Thyroid gland (tissue), 7 donors: Measurements from ENCODE around the gene SLC30A10.

DNA sequence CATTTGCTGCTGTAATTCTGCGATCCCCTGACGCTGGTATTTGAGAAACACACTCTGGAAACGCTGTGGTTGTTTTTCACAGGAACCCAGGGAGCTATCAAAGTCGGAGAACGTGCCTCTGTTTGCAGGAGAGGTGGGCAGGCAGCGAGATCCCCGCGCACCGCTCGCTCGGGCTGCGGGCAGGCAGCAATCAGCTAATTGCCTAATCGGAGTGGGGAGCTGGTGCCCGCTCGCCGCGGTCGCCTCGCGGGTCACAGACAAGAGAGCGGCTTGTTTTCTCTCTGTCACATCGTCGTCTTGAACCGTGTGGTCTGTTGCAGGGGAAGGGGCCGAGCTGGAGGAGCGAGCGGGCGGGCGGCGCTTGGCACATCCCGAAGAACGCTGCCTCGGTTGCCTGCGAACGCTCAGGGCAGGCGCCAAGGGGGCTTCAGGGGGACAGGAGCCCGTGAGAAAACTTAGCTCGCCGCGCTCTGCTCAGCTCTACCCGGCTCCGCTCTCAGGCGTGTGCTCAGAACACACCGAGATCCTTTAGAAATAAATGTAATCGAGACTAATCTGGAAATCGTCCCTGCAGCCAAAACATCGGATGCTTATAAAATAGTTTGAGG is 93.7 kb upstream of the SMYD2 start:
- PRO-cap, 2 experiments, result peak in 1 of 2 experiments; most common plus-strand start position 127 of the sequence (in 1); most common minus-strand start position 299 of the sequence (in 1)
- RAMPAGE, long total RNA, 5 experiments, result no peak in any of the 5 experiments

DNA sequence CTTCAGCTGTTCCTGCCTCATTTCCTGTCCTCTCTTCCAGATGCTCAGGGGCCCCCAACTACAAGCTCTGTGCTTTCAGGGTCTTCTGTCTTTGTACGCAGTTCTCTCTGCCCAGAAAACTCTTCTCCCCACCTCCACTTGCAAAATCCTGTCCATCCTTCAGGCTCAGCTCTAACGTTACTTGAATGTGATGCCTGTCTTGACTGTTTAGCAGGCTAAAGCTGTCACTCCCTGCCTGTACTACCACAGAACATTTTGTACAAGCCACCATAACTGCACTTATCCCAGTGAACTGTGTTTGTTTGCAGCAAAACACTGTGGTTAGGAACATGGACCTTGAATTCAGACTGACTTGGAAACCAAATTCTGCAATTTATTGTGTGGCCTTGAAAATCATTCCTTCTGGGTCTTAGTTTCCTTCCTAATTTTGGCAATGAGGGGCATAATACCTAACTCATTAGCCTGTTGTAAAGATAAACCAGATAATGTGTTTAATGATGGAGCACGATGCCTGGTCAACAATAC is 2.2 kb upstream of the SMYD2 start:
- PRO-cap, 2 experiments, result no peak in any of the 2 experiments
- RAMPAGE, long total RNA, 5 experiments, result no peak in any of the 5 experiments

- PRO-cap, 2 experiments, result no peak in any of the 2 experiments
- RAMPAGE, long total RNA, 5 experiments, result no peak in any of the 5 experiments
Measured at GRCh38 chr1:214517017-214517847, 34.2 kb downstream of the PTPN14 start.

GRCh38 chr1:214550494-214550903 is 903 bp downstream of the PTPN14 start:
- PRO-cap, 2 experiments, result no peak in any of the 2 experiments
- RAMPAGE, long total RNA, 5 experiments, result no peak in any of the 5 experiments

- PRO-cap, 2 experiments, result no peak in any of the 2 experiments
- RAMPAGE, long total RNA, 5 experiments, result no peak in any of the 5 experiments
Measured at GRCh38 chr1:215083793-215084194, 1.3 kb downstream of the KCNK2 start.

DNA sequence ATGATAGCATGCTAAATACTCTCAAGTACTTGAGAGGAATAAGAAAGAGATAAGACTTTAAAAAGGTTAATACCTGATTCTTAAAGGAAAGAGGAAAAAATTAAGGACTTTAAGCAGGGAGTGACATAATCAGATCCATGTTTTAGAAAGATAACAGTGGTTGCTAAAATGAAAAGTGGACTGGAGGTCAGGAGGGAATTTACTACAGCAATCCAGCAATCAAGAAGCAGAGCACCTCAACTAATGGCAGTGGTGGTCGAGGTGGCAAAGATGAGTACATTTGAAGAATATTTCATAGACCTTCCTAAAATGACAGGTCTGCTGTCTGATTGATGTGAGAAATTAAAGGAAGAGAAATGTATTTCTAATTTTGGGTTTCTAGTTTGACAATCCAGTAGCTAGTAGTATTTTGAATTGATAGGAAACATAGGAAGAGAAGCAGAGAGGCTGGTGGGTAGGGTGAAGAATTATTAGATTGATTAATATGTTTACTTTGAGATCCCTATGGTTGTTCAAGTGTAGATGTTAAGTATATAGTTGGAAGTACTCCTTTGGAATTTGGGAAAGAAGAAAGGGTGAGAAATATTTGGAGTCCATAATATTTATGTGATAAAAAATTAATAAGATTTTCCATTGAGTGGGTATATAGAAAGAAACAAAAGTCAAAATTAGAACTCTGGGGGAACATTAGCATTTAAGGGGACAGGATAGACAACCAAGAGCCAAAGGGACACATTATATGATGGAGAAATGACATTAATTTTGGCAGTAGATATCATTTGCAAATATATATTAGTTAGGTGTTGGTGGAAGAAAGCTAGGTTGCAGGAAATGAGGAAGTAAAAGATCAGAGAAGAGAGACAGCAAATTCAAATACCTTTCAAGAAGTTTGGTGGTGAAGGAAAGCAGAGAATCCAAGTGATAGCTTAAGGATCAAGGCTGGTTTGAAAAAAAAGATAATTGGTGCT is 29.0 kb downstream of the KCTD3 start:
- PRO-cap, 2 experiments, result no peak in any of the 2 experiments
- RAMPAGE, long total RNA, 5 experiments, result no peak in any of the 5 experiments

- PRO-cap, 2 experiments, result no peak in any of the 2 experiments
- RAMPAGE, long total RNA, 5 experiments, result no peak in any of the 5 experiments
Measured at GRCh38 chr1:215598484-215599567, 31.7 kb downstream of the KCTD3 start.

DNA sequence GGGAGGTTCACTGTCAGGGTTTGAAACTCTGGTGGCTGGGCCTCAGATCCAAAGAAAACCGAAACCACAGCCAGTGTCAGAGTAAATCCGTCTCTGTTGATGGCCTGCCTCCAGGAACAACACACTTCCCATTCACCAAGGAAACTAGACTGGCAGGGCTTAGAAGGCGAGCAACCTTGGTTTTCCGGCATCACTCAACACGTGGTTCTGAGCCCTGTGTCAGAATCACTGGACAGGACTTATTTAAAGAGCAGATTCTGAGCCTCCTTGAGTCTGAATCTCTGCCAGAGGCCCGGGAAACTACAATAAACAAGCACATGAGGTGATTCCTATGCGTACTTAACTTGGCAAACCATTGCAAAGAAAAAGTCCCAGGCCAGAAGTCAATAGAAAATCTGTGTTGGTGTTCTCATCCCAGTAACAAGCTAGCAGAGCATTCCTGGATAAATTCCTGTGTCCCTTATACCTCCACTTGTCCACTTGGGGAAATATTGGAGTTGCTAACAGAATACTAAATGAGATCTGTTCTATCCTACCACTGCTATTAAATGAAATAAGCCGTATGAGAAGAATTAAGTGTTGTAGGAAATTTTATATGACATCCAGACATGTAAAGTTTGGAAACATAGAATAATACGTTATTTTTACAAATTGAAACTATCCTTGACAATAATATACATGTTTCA is 70.1 kb downstream of the KCTD3 start:
- PRO-cap, 2 experiments, result no peak in any of the 2 experiments
- RAMPAGE, long total RNA, 5 experiments, result no peak in any of the 5 experiments

DNA sequence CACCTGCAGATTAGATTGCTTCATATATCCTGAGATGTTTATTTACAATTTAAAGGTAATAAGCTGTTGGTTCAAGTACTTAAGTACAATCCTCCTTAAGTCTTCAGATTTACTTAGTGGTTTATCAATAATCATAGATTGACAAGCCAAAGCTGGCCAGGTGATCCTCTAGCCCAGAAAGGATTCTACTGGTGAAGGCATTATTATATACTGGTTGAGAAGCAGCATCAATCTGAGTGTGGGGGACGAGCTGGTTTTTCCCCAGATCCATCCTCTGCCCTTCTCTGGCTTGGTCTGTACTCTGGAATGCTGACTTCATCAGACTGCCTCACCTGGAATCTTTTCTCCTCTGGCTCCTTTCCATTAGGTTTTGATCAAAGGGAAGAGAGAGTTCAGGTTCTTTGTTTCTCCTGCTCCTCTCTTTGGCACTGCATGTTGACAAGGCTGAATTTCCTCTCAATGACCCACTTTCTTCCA is 93.9 kb downstream of the KCTD3 start:
- PRO-cap, 2 experiments, result no peak in any of the 2 experiments
- RAMPAGE, long total RNA, 5 experiments, result no peak in any of the 5 experiments

- PRO-cap, 2 experiments, result no peak in any of the 2 experiments
- RAMPAGE, long total RNA, 5 experiments, result no peak in any of the 5 experiments
Measured at GRCh38 chr1:217134538-217135403, 411.5 kb upstream of the ESRRG start.

GRCh38 chr1:217456017-217456706 is 174.7 kb downstream of the GPATCH2 start:
- PRO-cap, 2 experiments, result no peak in any of the 2 experiments
- RAMPAGE, long total RNA, 5 experiments, result no peak in any of the 5 experiments

- PRO-cap, 2 experiments, result no peak in any of the 2 experiments
- RAMPAGE, long total RNA, 5 experiments, result no peak in any of the 5 experiments
Measured at GRCh38 chr1:218156440-218157138, 128.5 kb upstream of the RRP15 start.

- PRO-cap, 2 experiments, result no peak in any of the 2 experiments
- RAMPAGE, long total RNA, 5 experiments, result no peak in any of the 5 experiments
Measured at GRCh38 chr1:218371808-218372279, 26.7 kb downstream of the TGFB2 start.

- PRO-cap, 2 experiments, result no peak in any of the 2 experiments
- RAMPAGE, long total RNA, 5 experiments, result no peak in any of the 5 experiments
Measured at GRCh38 chr1:219924065-219924678, 4.2 kb downstream of the SLC30A10 start.

GRCh38 chr1:219928383-219929233 is at the start of gene SLC30A10:
Gene SLC30A10 (minus strand): TSS chr1:219928557.
- PRO-cap, 2 experiments, result no peak in any of the 2 experiments
- RAMPAGE, long total RNA, 5 experiments, result no peak in any of the 5 experiments

GRCh38 chr1:220137337-220137955 is 43.5 kb downstream of the IARS2 start:
- PRO-cap, 2 experiments, result no peak in any of the 2 experiments
- RAMPAGE, long total RNA, 5 experiments, result no peak in any of the 5 experiments

GRCh38 chr1:220219999-220220520 is 52.2 kb downstream of the RAB3GAP2 start:
- PRO-cap, 2 experiments, result no peak in any of the 2 experiments
- RAMPAGE, long total RNA, 5 experiments, result no peak in any of the 5 experiments

DNA sequence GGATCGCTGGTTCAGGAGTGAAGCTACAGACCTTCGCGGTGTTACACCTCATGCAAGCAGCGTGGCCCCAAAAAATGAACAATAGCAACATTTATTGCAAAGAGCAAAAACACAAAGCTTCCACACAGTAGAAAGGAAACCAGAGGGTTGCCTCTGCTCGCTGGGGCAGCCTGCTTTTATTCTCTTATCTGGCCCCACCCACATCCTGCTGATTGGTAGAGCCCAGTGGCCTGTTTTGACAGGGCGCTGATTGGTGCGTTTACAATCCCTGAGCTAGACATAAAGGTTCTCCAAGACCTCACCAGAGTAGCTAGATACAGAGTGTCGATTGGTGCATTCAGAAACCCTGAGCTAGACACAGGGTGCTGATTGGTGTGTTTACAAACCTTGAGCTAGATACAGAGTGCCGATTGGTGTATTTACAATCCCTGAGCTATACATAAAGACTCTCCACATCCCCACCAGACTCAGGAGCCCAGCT is 52.8 kb upstream of the MARK1 start:
- PRO-cap, 2 experiments, result no peak in any of the 2 experiments
- RAMPAGE, long total RNA, 5 experiments, result no peak in any of the 5 experiments

DNA sequence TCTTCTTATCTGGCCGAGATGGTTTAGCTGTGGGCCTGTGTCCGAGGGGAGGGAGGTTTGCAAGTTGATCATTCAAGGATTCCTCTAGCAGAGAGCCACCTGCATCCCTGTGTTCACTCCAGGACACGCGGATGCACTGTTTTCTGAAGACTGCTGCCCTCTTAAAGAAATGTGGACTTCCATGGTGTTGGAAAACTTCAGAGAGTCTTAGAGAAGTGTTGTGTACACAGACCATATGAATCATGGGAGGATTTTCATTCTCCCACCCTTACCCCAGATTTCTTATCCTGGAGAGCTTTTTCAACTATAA is 1.6 kb downstream of the MTARC2 start:
- PRO-cap, 2 experiments, result no peak in any of the 2 experiments
- RAMPAGE, long total RNA, 5 experiments, result no peak in any of the 5 experiments

DNA sequence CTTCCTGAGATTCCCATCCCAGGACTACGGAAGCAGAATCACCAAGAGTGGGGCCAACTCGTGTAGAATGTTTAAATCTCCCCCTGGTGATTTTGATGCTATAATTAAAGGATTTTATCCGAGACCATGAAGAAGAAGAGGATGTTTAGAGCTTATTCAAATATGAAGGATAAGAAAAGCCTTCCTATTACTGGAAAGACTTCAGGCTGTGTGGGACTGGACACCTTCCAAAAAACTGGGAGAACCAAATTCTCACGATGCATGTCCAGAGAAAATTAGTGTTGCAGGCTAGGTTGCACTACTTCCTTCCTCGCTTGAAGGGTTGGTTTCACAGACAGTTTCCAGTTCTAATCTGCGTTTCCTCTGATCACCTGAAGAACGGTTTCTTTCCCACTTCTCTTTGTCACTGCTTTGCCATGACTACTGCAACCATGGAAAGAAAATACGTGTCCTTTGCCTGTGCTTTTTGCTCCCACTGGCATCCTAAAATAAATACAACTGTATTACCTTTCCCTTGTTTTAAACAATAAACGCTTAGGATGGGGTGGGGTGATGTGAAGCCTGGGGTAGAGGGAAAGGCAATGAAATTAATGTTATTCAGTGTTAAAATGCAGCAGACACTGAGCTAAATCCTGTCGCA is 2.0 kb downstream of the MTARC2 start:
- PRO-cap, 2 experiments, result peak in 1 of 2 experiments; most common plus-strand start position 278 of the sequence (in 1); most common minus-strand start position 237 of the sequence (in 1)
- RAMPAGE, long total RNA, 5 experiments, result no peak in any of the 5 experiments